ENCODE data around the genes TSPAN7 and MID1IP1.

DNA sequence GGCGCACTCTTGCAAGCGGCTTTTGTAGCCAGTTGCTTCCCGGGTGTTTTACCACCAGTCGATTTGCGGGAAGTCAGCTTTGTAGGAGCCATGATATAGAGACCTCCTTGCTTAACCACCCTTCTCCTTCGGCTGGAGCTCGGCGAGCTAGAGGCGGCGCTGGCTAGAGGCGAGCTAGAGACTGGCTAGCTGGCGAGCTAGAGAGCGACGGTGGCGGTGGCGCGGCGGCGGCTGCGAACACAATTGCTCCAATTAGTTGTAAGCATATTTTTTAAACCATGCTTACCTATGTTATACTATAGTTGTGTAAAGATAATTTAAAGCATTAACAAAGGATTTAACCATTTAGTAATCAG lies 72.1 kb downstream of the IL1RAPL1 start:
- PRO-cap = unidirectional peak, minus-strand start at position 245 of the sequence

GRCh38 chrX:28764069-28764323 lies 176.8 kb downstream of the IL1RAPL1 start:
- PRO-cap = no peak

- PRO-cap = no peak
Observed at GRCh38 chrX:31934724-31935137, 862.9 kb upstream of the FTHL17 start.

- PRO-cap = no peak
Observed at GRCh38 chrX:32348319-32348640, 863.1 kb downstream of the DMD start.

DNA sequence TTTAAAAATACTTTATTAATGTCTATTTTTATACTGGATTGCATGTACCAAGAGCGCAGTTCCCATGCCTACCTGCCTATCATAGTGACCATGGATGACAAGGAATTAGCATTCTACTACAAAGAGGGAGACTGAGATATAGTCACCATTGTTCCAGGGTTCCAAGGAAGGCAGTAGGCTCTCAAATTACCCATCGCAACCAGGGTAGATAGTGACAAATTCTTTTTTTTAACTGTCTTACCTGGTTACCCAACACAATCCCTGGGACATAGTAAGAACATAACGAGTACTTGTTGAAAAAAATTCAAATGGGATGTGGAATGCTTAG lies 618.0 kb downstream of the DMD start:
- PRO-cap = no peak

- PRO-cap = no peak
Observed at GRCh38 chrX:33195082-33195908, 16.1 kb downstream of the DMD start.

DNA sequence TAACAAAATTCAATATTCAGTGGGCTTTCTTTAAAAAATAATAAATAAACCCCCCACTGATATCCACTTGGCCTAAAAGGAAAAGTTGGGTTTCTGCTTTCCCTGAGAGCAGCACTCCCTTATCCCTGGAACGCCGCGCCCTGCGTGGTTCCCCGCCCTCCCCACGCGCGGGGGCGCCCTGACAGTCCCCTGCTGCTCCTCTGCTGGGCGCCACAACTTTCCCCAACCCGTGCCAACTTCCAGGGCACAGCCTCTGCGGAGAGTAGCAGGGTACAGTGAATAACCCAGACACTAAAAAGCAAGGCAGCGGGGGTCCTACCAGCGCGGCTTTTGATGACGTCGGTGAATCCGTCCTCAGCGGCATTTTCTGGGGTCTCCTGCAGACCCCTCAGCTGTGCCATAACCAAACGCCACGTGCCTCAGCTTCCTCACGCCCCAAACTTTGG lies 405.9 kb downstream of the FAM47A start:
- PRO-cap = bidirectional peak, plus-strand start at position 122 of the sequence, minus-strand start outside the sequence

DNA sequence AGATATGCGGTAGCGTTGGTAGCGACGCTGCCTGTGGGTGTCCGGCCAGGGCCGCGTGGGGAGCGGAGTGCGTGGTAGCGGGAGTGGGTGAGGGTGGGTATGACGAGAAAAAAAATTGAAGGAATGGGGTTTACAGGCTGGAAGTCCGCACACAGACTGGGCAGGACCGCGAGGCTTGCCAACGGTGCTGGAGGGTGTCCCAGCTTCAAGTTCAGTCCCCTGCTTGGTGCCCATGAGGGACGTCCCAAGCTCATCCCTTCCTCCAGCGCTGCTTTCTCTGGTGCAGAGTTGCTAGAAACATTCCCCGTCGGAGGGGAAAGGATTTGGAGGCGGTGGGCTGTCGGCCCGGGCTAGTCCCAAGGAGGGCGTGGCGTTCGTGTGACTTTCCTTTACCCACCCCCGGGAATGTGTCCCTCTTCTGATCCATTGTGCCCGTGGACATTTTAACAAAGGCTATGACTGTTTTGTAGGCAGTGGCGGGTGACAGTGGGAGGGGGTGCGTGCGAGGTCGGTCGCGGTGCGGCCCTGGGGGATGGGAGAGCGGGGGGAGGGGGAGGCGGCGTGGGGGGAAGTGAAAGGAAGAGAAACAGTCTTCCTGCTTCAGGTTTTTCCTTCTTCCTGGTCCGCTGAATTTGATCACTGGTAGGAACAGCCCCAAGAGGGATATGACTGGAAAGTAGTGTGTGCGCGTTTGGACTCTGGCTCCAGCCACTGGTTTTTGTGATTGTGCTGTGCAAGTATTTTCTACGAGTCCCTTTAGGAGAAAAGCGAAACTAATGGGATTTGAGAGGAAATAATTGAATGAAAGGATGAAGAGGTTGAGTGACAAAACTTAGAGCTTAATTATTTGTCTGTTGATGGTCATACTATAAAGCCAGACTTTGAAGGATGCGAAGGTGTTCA lies 598 bp downstream of the PRRG1 start:
- PRO-cap = bidirectional peak, plus-strand start at position 682 of the sequence, minus-strand start at position 620 of the sequence

- PRO-cap = no peak
Observed at GRCh38 chrX:37905348-37906351, 58.3 kb upstream of the DYNLT3 start.

- PRO-cap = no peak
Observed at GRCh38 chrX:38233819-38234406, 13.2 kb upstream of the SRPX start.

DNA sequence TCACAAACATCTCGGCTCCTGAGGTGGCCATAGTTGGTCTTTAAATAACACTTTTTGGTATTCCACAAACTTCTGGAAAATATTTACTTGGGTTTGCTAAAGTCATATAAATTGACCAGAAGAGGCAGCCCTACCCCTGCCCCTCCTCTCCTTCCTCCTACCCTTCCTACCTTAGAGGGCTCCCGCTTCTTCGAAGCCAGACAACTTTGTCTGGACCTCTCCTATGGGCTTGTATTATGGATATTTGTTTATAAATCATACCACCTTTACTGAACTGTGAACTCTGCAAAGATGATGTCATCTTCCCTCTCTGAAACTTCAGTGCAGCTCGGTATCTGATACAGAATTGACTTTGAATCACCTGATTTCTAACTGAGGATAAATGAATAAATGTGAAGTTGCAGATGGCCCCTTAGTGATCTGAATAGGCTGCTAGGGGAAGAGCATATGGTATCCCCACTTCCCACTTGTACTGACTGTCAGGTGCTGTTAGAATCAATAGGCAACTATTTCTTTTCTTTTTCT lies 1.1 kb upstream of the OTC start:
- PRO-cap = no peak

- PRO-cap = bidirectional peak, plus-strand start at chrX:38561547, minus-strand start at chrX:38561273
Observed at GRCh38 chrX:38561103-38562278, at the start of gene TSPAN7. TSS of gene TSPAN7 (plus strand) at chrX:38561542.

DNA sequence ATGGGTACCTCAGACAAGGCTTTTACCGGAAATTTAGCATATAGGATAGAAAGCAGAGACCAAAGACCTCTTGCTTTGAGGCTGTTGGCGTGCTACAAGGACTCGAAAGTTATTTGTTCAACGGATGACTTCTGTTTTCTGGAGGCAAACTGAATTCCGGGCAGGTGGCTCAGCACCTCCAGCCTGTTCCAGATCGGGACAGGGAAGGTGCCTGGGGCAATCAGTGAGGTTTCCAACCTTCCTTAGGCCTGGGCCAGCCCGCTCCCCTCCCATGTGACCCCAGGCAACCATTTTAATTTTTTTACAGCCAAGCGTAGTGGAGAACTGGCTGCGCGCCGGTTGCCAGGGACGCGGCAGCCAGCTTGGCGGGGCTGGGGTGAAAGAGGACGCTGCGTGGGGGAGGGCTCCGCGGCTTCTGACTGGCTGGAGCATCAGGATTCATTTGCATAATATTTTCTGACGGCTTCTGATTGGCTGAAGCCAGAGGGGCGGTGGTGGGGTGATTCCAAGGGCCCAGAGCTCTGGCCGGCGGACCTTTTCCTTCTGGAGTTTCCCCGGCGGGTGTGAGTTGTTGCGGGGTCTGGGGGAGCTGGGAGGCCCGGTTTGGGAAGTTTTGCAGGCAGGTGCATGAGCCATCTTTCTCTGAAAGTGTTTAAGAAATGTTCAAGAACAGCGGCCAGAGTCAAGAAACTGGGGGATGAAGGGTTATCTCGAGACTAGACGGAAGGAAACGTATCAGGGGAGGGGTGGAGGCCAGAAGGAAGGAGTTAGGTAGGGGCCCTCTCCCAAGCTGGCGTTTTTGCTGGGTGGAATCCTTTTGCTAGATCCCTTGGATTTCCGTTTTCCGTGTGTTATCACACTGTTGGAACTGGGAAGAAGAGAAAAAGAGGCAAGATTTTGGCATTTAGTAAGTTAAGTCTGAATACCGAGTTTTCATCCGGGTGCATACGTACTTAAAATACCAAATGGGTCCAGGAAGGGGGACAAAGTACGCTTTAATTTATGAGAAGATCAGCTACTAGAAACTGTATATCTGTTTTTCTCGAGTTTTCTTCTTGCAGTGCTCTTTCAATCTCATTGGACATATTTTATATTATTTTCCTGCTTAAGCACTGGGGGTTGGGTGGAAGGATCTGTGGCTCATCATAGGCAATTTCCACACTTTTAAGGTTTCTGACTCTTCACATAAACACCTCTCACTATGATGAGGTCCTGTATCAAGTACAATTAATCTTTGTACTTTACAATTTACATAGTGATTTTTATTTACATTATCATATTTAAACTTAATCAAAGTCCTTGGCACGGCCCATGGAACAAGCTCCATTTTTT lies at the start of gene MID1IP1:
TSS of gene MID1IP1 (plus strand) at position 535 of the 1,332 bp plus-strand sequence.
- PRO-cap = bidirectional peak, plus-strand start at position 546 of the sequence, minus-strand start at position 209 of the sequence; unidirectional peak, plus-strand start at position 693 of the sequence; unidirectional peak, plus-strand start at position 756 of the sequence; unidirectional peak, plus-strand start at position 964 of the sequence

- PRO-cap = no peak
Observed at GRCh38 chrX:38850819-38851230, 49.6 kb downstream of the MID1IP1 start.

DNA sequence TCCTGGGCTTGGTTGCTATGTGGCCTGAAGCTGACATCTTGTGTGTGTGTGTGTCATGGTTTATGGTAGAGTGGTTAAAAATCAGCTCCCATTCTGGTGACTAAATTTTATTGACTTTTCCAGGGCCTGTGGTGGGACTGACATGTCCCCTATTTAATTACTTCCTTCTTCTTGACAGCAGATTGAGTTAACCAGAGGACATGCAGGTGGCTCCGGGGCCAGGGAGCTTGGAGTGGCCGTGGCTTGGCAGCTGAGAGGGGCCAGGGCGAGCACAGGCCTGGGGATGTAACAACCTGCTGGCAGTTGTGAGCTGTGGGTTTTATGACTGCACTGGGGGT lies 185.9 kb downstream of the MID1IP1 start:
- PRO-cap = unidirectional peak, plus-strand start at position 180 of the sequence

DNA sequence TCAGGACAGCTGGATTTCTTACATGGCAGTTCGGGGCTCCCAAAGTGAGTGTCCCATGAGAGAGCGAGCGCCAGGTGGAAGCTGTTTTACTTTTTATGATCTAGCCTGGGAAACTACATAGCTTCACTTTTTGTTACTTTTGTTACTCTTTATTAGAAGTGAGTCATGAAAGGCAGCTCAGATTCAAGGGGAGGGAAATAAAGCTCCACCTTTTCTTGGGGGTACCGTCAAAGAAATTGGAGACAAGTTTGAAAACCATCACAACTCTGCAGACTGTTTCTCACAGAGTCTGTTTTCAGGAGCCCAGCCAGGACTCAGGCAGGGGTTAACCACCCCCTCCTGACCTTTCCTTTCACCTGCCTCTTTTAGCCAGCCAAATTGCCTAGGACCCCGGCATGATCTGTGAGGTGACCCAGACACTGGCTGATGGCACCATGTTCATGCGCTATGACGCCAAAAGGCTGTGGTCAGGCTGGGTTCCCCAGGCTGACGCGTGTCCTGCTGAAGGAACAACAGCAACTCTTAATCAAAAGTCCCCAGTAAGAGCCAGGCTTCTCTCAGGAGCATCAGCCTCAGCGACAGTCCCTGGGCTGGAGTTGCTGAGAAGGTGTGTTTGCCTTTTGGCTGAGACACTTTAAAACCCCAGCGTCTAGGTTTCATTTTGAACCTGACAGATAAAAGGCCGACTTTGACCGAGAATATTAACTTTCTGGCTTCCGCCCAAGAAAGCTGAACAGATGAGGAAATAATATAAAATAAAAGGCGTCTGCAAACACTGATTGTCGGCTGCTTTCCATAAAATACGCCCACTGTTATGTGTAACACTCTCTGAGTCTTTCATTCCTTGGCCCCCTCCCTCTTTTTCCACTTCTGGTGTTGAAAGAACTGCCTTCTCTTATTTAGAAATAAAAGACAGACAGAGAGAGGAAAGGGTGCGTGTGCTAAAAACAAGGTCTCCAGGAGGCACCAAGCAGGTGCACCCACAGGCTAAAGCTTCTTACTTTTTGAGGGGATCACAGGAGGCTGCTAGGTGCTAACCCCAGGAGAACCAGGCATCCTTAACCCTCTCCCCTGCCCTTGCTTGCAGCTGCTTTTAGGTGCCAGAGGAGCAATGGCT lies 373.5 kb downstream of the MID1IP1 start:
- PRO-cap = unidirectional peak, plus-strand start at position 581 of the sequence

GRCh38 chrX:39222669-39223193 lies 421.5 kb downstream of the MID1IP1 start:
- PRO-cap = no peak

DNA sequence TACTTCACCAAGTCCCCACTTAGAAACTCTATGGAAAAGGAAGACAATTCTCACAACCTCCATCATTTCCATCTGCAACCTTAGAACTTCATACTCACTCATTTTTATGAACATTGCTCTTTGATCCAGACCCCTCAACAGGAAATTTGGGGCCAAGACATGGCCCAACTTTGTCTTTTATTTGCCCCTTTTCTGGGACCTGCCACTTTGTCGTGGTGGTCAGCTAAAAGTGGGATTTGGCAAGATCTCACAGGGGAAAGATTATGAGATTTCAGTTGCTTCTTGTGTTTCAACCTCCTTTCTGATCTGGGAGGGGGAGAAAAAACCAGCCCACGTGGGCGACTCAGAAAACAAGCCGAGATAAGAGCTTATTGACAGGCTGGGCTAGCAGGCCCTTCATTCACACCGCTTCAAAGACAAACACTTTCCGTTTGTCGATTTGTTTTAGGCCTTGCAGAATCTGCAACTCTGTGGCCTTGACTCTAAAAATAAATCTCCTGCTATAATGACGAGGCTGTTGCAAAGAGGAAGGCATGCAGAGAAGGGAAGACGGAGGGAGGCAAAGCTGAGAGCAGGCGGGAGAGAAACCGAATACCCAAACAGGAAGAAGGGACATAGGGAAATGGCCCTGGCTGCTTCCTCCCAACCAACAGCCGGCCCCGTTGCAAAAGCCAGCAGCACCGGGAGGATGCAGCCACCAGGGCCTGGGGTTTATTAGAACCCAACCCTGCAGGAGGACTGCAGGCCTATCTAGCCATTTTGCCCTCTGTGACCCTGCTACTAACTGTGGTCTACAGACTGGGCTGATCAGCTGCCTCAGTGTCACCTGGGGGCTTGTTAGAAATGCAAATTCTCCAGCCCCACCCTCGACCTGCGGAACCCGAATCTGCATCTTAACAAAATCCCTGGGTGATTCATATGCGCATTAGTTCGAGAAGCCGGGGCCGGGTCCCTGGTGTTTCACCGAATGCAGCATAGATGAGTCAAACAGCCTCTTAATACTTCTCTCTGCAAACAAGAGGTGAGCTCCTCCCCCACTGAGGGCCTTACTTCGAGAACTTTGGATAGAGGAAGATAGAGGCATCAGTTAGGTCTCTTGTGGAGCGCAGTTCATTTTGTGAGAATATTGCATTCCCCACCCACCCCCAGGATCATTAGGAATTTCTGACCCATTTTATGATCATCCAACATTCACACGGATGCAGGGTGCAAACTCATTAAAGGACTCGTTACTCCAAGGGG lies 325.5 kb downstream of the BCOR start:
- PRO-cap = unidirectional peak, minus-strand start at position 969 of the sequence

DNA sequence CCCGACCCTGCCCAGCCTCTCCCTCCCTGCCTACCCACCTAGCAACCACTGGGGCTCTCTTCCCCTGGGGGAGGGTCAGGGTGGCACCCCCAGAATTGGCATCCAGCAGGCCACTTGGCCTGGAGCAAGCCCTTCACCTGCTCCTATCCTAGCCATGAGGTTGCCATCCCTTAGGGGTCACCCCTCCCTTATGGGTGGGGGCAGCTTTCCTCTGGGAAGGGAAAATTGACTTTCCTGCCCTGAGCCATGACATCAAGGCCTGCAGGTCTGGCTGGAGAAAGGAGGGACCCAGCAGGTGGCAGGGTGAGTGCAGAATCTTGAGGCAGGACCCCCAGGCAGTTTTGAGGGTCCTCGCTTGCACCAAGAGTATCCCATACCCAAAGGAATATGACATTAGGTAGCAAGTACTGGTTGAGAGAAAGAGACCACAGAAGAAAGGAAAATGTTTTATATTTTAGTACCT lies 300.4 kb downstream of the BCOR start:
- PRO-cap = unidirectional peak, plus-strand start at position 229 of the sequence

- PRO-cap = unidirectional peak, plus-strand start at chrX:39811667
Observed at GRCh38 chrX:39811344-39811729, 286.4 kb downstream of the BCOR start.